BE2C (cell line): ENCODE results near the gene LRIG1.

DNA sequence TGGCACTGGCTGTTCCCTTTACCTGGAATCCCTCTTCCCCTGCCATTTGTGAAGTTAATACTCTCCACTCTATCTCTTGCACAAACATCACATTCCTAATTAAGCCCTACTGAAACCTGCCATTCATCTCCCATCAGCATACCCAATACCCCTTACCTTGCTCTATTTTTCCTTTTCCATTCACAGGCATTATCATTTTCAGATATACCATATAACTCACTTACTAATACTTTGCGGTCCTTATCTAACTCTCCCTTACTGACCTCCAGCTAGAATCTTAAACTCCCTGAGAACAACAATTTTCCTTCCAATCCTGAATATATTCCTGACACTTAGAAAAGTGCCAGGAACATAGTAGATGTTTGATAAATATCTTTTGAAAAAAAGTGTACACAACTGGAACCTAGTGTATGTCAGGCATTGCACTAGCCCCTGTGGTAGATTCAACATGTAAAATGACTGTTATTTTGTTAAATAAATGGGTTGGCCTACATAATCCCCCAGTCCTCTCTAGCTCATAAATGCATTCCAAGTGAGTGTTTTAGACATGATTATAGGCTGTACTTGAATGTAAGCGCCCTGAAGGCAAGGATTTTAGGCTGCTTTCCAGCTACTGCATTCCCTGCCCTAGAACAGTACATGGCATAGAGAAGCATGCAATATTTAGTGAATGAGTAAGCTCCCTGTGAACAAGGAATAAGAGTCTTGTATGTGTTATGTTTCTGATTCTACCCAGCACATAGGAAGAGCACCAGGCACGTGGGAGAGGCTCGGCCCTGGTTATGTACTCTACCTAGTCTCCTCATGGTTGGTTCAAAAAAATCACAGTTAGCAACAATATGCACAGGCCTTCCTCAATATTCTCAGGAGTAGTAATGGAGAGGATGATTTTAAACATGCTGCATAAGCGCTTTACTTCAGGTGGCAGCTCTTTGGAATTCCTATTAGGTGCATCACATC lies 456.9 kb downstream of the MAGI1 start:
- RRBS = no CpG with 5 or more reads among the region's 5 CpGs

DNA sequence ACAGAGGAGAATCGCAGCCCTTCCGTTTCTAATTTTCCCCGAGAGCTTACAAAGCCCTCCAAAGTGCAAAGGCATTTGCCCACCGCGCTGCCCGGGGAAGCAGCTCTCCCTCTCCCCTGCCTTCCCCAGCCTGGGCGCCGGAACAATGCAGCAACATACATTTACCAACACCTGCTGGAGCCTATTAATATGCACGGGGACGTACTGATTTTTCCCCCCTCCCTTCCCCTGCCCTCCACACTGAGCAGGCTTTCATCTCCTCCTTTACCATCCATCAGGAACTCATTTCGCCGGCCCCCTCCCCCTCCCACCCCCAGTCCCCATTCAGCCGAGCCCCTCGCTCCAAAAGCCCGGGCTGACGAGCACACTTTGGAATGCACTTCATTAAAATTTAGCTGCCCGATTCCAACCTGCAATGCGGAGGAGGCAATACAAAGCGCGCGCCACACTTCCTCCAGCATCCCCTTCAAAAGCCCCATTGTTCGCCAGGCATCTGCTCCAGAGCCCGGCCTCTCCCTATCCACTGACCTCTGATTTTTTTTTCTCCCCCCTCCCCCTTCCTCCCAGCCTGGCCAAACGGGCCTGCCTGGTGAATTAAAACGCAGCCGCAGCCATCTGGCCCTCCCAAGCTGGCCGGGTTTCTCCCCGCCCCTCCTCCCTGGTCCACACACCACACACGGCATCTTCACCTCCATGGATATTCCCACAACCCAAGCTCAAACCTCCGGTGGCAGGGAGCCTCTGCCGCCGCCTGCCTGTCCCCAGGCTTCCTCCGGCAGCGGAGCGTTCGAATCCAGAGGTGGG lies 441.6 kb downstream of the MAGI1 start:
- RRBS = 3% methylated on average over 13 of the region's 36 CpGs

DNA sequence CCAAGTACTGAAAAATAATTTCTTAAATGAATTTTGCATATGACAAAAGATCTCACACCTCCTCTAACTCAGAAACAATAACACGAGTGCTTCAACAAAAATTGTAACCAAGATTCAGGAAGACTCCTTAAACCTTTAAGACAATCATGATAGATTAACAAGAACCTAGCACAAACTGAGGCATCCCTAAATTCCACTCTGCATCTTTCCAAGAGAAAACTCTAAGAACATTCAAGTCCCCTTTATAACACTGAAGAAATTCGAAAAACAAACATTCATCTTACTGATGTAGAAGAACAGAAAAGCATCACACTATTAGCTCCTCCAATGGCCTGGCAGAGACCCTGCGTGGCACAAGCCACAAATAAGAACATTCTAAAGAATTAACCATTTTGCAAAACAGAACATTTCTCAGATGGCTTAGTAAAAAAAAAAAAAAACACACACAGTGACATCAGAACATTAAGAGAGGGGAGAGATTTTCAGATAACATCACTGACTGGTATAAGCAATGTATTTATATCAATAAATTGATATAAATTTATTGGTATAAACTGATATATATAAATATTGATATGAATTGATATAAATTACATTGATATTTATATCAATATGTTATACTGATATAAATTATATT lies 234.8 kb downstream of the MAGI1 start:
- RRBS = no CpG with 5 or more reads among the region's 3 CpGs

DNA sequence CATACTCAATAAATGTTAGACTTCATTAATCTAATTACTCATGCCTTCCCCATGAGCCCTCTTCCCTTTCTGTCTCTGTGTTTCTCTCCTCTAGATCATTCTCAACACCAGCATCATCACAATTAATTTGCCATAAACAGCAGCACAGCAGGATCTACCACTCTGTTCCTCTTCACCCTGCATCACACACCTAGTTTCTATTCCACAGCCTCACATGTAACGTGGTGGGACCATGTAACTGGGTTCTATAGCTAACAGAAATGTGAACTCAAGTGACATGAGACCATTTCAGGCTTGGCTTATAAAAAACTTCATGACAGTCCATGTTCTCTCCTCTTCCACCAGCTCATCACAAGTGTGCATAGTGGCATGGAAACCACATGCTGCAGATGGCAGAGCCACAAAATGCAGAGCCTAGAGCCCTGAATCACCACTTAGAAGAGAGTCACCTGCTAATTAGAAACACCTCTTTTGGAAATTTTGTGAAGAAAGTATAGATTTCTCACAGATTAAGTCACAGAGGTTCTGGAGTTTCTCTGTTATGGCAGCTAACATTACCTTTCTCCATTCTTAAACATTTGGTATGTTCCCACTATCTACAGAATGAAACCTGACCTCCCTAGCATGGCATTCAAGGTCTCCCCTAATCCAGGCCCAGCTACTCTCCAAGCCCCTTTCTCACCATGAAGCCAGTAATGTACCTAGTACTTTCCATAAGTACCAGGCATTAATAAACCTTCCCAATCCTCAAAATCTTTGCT lies 176.2 kb downstream of the MAGI1 start:
- RRBS = no CpG with 5 or more reads among the region's 1 CpG

- RRBS = 50% methylated on average over 3 of the region's 13 CpGs
Measured at GRCh38 chr3:65996446-65996975, 42.2 kb downstream of the MAGI1 start.

DNA sequence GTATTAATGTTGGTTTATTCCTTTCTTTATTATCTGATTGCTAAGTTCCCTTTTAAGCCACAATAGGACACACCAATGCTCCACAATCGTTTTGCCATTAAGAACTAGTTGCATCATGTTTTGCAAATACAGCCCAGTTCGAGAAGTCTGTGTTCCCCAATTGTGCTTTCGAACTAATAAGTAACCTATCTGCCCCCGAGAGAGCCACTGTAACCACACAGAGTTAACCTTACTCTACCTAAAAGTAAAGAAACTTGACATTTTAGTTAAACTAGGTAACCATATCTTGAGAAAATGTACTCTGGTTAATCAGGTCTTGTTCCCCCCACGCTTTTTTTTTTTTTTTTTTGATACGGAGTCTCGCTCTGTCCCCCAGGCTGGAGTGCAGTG lies 39.1 kb downstream of the MAGI1 start:
- RRBS = no CpG with 5 or more reads among the region's 7 CpGs

DNA sequence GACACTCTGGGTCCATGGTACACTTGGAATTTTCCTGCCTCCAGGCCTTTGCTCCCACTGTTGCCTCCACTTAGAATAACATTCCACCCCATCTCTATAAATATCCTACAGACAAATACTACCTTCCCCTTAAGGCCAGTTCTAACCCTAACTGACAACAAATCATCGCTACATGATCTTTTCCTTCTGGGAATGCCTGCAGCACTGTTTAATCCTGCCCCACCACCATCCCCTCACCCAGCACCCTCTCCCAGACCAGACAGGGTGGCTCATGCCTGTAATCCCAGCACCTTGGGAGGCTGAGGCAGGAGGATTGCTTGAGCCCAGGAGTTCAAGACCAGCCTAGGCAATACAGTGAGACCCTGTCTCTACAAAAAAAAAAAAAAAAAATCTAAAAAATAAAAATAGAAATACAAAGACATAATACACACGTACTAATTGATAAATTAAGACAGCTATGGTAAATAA lies 23.9 kb downstream of the MAGI1 start:
- RRBS = no CpG with 5 or more reads among the region's 2 CpGs

GRCh38 chr3:66037541-66038263 lies 1.0 kb downstream of the MAGI1 start:
- RRBS = 2% methylated on average over 7 of the region's 52 CpGs

GRCh38 chr3:66181742-66182324 lies 39.0 kb upstream of the SLC25A26 start:
- RRBS = no CpG with 5 or more reads among the region's 9 CpGs

DNA sequence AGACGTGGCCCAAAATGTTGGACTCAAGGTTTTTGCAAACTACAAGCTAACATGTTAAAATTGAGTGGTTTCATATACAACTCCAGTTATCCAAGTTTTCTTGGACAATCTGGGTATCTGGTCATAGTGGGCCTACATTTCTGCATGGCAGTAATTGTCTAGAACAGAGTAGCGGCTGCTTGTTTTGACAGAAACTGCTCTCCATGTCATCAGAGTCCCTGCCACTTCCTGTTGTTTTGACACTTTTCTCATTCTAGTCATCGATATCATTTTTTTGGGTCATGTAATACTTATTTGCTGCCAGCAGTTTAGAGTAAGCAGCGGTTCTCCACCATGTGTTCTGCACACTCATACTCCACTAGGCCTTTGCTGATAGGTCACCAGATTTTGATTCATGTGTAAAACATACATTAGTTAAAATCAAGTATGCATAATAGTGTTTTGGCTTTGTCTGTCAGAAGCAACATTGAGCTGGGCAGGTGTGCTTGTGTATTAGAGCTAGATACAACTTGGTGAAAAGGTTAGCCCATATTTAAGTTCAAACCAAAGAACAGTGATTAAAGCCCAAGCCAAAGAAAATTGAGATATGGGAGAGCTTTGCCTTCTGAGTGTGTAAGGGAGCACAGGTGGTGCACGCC lies 81.6 kb downstream of the SLC25A26 start:
- RRBS = no CpG with 5 or more reads among the region's 5 CpGs

- RRBS = no CpG with 5 or more reads among the region's 7 CpGs
Measured at GRCh38 chr3:66411372-66411810, 89.4 kb downstream of the LRIG1 start.

DNA sequence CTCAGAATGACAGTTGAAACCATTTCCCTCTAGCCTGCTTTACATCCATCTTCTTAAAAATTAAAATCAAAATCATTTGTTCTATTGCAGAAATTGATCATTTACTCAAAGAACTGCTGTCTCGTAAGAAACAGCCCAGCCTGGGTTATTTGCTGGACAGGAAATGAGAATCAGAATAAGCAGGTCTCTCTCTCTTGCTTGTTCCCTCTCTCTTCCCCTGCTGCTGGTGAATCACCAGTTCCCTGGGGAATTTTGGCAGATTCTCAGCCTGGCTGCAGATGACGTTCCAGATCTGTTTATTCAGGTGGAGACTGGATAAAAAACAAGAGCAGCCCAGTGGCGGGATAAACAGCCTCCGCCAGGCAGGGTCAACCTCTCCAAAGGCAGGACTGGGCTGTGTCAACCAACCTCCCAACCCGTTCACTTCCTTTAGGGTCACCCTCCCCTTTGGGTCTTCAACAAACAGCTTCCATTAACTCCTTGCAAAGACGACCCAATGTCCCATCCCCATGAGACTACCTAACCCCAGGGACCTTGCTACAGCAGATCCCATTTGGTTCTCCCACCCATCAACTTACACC lies 72.1 kb downstream of the LRIG1 start:
- RRBS = no CpG with 5 or more reads among the region's 6 CpGs

DNA sequence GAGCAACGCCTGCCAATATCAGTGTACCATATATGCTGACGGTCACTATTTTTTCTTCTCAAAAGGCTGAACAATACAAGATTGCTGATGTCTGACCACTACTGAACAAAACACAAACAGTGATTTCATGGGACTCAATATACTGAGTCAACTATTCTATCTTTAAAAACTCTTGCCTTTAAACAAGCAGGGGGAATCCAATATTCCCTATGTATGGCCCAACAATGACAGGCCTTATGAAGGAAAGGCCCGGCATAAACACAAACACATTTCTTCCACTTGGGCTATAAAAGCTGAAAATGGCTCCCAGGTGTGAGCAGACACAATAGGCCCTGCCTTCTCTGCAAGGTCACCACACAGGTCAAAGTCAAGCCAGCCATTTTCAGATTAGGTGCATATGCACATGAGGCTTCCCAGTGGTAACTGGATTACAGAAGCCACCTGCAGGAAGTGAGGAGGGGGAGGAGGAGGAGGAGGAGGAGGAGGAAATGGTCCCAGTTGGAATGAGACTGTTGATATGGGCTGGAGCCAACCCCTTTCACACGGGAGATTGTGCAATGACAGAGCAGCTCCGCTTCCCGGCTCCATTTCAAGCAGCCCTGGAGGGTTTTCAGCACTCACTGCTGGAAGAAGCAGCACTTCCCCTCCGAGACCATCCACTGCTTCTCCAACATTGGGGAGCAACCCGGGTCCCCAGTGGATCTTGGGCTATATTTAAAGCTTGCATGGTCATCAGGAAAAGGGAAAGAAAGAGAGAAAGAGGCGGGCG lies 58.6 kb downstream of the LRIG1 start:
- RRBS = 2% methylated on average over 2 of the region's 10 CpGs

DNA sequence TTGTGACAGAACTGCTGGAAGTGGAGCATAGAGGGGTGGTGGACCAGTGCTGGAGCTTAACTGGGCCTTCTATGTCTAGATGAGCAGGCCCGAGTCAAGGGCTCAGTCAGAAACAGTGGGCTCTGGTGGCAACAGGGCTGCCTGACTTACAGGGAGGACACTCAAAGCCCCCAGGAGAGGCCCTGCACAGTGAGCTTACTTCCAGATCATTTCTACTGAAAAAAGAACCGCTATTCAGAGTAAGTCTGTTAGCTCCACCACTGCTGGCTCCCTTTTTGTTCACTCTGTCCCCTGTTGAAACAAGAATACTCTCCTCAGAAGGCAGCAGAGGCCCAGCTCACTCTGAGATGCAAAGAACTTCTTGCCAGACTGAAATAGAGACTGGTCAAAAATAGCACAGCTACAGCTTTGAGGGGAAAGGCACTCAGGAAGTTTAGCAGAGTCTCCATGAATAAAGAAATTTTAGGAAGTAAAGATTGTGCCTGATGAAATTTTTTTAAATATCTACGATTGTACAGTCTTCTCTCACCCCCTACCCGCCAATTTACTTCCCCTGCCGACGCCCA lies 46.8 kb downstream of the LRIG1 start:
- RRBS = no CpG with 5 or more reads among the region's 6 CpGs

DNA sequence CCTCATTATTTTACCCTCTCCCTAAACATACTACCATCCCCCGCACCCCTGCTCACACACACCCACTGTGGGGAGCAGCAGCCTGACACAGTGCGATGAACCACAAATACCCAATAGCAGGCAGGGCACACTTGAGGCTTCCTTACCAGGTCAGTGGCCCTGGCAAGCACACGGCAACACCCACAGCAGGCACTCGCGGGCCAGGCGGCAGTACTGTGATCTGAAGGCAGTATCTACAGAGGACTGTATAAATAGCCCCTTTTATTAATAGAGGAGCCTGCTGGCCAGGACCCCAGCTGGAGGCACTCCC lies 44.2 kb downstream of the LRIG1 start:
- RRBS = no CpG with 5 or more reads among the region's 6 CpGs

- RRBS = no CpG with 5 or more reads among the region's 3 CpGs
Measured at GRCh38 chr3:66497605-66497985, 3.2 kb downstream of the LRIG1 start.

GRCh38 chr3:66500572-66501556 lies at the start of gene LRIG1:
LRIG1 (minus strand) TSS chr3:66501022.
- RRBS = 1% methylated on average over 36 of the region's 113 CpGs

DNA sequence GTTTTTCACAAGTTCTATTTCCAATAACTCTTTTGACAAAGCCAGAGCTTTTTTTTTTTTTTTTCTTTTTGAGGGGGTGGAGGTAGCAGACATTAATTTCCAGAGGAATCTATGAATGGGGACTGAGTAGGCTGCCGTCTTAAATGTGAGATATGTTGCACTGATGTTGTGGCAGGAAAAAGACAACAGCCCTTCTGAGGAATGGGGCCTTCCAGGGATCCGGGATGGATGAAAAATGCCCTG lies 178.0 kb upstream of the KBTBD8 start:
- RRBS = no CpG with 5 or more reads among the region's 2 CpGs

DNA sequence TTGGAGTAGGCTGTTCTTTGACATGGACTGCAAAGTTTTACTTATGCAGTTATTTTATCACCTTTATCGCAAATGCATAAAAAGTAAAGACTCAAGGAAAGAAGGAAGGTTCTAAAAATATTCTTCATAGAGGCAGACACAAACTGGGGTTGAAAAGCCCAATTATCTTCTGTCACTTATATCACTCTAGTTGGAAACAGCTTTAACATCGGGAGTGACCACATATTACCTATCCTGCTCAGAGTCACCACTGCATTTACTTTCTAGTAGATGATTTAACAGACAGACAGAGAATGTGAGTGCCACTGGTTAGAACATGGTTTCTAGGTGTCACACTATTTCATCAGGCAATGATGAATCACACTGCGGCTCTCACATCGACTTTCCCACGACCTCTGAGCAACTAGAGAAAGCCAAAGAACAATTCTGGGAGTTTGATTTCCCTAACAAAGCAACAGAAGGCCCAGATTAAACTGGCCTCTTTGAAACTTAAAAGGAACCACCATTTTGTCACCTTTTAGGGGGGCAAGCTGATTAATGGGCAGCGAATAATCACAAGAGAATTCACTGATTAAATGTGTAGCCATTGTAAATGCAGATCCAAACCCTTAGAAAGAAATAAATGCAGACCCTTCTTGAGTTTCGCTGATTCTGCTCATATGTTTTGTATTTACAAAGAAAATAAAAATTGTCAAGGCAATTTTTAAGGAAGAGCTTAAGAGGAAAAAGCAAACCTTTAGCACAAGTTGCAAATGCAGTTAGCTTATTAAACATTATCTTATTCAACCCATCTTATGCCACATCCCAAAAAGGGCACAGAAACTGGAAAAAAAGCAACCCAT lies 112.7 kb upstream of the KBTBD8 start:
- RRBS = no CpG with 5 or more reads among the region's 7 CpGs

DNA sequence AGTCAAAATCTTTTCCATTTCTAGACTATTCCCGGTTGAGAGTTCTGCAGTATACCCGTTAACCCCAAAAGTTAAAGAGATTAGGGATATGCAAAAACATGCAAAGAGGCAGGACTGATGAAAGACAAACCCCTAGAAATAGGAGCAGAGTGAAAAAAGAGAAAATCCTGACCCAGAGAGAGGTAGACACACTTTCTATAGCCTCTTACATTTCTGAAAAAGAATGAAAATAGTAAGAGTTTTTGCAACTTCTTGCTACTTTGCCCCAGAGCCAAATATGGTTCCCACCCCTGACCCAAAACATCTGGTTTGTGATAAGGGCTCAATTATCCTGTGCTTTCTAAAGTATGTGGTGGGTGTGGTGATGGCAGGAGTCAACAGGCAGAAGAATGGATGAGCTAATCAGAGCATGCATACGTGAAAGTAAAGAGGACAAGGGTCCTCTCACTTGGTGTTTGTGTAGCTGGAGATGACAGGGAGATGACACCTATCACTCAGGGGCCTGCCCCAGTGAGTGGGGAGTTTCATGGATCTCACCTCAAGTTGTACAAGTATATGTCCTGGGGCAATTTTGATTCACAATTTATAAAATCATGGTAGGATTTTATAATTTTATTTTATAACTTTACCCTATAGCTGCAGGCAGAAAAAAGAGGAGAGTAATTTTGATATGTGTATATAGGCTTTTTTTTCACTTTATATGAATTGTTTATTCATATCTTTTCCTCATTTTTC lies 19.1 kb downstream of the KBTBD8 start:
- RRBS = no CpG with 5 or more reads among the region's 3 CpGs